K562 (cell line): ENCODE results near the genes AWAT2 and DLG3.

GRCh38 chrX:67563444-67564052, 19.7 kb downstream of the AR start:
- RAMPAGE, long total RNA = no peak
- RRBS = no CpG with 5 or more reads among the region's 5 CpGs
PRO-cap:
- standard = no peak
- CoPRO, capped RNA only, 2 experiments = no peak in any of the 2 experiments
- CoPRO, capped and uncapped RNA, 2 experiments = no peak in any of the 2 experiments
- CoPRO, uncapped RNA only, 2 experiments = no peak in any of the 2 experiments
CAGE:
- cytosol, long polyA plus RNA = no peak
- long polyA plus RNA = no peak
- nucleolus, long total RNA = no peak
- nucleus, long polyA plus RNA = no peak

- RAMPAGE, long total RNA = no peak
- RRBS = no CpG with 5 or more reads among the region's 4 CpGs
PRO-cap:
- standard = no peak
- CoPRO, capped RNA only, 2 experiments = no peak in any of the 2 experiments
- CoPRO, capped and uncapped RNA, 2 experiments = no peak in any of the 2 experiments
- CoPRO, uncapped RNA only, 2 experiments = no peak in any of the 2 experiments
CAGE:
- cytosol, long polyA plus RNA = no peak
- long polyA plus RNA = no peak
- nucleolus, long total RNA = no peak
- nucleus, long polyA plus RNA = no peak
These were observed 236.9 kb downstream of the AR start for GRCh38 chrX:67780558-67781364.

- RAMPAGE, long total RNA = no peak
- RRBS = no CpG with 5 or more reads among the region's 4 CpGs
PRO-cap:
- standard = no peak
- CoPRO, capped RNA only, 2 experiments = no peak in any of the 2 experiments
- CoPRO, capped and uncapped RNA, 2 experiments = no peak in any of the 2 experiments
- CoPRO, uncapped RNA only, 2 experiments = no peak in any of the 2 experiments
CAGE:
- cytosol, long polyA plus RNA = no peak
- long polyA plus RNA = no peak
- nucleolus, long total RNA = no peak
- nucleus, long polyA plus RNA = no peak
These were observed 388.7 kb downstream of the OPHN1 start for GRCh38 chrX:68044363-68045174.

GRCh38 chrX:68432858-68433265, 433 bp downstream of the OPHN1 start:
- RAMPAGE, long total RNA = no peak
- RRBS = no CpG with 5 or more reads among the region's 24 CpGs
PRO-cap:
- standard = no peak
- CoPRO, capped RNA only, 2 experiments = no peak in any of the 2 experiments
- CoPRO, capped and uncapped RNA, 2 experiments = no peak in any of the 2 experiments
- CoPRO, uncapped RNA only, 2 experiments = no peak in any of the 2 experiments
CAGE:
- cytosol, long polyA plus RNA = no peak
- long polyA plus RNA = no peak
- nucleolus, long total RNA = no peak
- nucleus, long polyA plus RNA = no peak

DNA sequence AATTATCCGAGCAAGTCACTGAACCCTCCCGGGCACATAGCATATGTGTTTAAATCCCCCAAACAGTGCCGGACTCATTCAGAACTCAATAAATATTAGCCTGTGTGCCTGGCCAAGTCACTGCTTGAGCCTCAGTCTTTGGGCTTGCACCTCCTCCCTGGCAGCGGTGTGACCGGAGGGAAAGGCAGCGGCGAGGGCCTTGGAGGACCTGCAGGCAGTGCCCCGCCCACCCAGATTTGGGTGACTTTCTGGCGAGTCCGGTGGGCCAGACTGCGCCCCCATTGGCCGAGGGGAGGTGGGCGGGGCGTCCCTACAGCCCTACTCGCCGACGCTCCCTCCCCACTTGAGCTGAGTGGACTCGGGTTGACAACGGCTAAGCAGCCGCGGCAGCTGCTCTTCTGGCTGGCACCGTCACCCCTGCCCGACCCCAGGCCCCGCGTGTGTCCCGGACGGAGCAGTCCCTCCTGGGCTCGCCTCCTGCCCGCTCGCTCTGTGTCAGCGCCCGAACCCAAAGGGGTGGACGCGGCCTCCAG, 45.9 kb downstream of the STARD8 start:
- RAMPAGE, long total RNA = start-site peak on the plus strand centred at position 373 of the sequence, 47 bp wide, 1,129 and 122 reads in 2 replicates
- RRBS = 12% methylated on average over 5 of the region's 34 CpGs
PRO-cap:
- standard = bidirectional peak, plus-strand start at position 351 of the sequence, minus-strand start at position 174 of the sequence
- CoPRO, capped RNA only, 2 experiments = peak in 2 of 2 experiments; most common plus-strand start position 351 of the sequence (in 2); most common minus-strand start position 174 of the sequence (in 1)
- CoPRO, capped and uncapped RNA, 2 experiments = peak in 2 of 2 experiments; most common plus-strand start position 351 of the sequence (in 2); most common minus-strand start position 80 of the sequence (in 1)
- CoPRO, uncapped RNA only, 2 experiments = peak in 1 of 2 experiments; most common plus-strand start position 342 of the sequence (in 1); most common minus-strand start position 94 of the sequence (in 1)
CAGE:
- cytosol, long polyA plus RNA = no peak
- long polyA plus RNA = start-site peak on the plus strand centred at position 347 of the sequence, 18 bp wide, 75 and 77 reads in 2 replicates
- nucleolus, long total RNA = no peak
- nucleus, long polyA plus RNA = no peak

DNA sequence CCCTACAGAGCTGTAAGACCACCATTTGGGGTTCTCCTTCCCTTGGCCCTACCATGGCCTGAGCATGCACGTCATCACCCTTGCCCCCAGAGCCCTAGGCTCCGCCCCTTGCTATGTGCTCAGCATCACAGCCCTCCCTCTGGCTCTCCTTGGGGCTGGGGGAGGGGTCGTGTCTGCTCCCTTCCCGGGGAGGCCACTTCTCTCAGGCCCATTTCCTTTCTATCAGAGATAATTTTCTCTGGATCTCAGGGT, 55.8 kb downstream of the STARD8 start:
- RAMPAGE, long total RNA = no peak
- RRBS = no CpG with 5 or more reads among the region's 4 CpGs
PRO-cap:
- standard = no peak
- CoPRO, capped RNA only, 2 experiments = no peak in any of the 2 experiments
- CoPRO, capped and uncapped RNA, 2 experiments = no peak in any of the 2 experiments
- CoPRO, uncapped RNA only, 2 experiments = no peak in any of the 2 experiments
CAGE:
- cytosol, long polyA plus RNA = no peak
- long polyA plus RNA = no peak
- nucleolus, long total RNA = no peak
- nucleus, long polyA plus RNA = no peak

GRCh38 chrX:68827861-68828273, 954 bp upstream of the EFNB1 start:
- RAMPAGE, long total RNA = no peak
- RRBS = no CpG with 5 or more reads among the region's 22 CpGs
PRO-cap:
- standard = no peak
- CoPRO, capped RNA only, 2 experiments = no peak in any of the 2 experiments
- CoPRO, capped and uncapped RNA, 2 experiments = no peak in any of the 2 experiments
- CoPRO, uncapped RNA only, 2 experiments = no peak in any of the 2 experiments
CAGE:
- cytosol, long polyA plus RNA = no peak
- long polyA plus RNA = no peak
- nucleolus, long total RNA = no peak
- nucleus, long polyA plus RNA = no peak

DNA sequence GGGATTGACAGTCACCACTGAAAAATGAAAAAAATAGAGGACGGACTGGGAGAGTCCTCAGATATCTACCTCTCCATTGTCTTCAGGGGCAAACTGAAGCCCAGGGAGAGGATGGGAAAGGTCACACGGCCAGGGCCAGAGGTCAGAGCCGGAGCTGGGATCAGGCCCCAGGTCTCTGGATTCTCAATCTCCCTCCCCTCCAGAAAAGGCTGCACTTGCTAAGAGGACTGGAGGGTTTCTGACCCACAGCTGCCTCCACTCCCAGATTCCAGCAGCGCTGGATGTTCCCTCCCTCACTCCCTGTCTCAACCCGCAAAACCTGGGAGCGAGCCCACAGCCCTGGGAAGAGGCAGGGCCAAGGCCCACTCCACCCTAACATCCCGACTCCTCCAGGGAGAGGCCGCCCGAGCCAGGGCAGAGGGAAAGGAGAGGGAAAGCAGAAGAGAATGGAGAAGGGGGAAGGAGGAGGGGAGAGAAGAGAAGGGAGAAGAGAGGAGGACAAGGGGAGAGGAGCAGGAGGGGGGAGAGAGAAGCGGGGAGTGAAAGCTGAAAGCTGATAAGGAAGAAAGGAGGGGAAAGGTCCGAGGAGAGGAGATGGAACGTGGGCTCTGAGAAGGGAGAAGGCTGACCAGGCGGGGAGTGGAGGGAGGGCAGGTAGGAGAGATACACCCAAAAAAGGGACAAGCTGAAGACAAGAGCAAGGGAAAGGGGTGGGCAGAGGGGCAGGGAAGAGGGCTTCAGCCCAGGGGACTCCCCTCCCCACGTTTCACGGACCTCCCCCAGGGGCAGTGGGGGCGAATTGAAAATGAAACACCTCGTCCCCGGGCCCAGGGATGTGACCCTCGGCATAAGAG, 120.1 kb upstream of the PJA1 start:
- RAMPAGE, long total RNA = no peak
- RRBS = no CpG with 5 or more reads among the region's 19 CpGs
PRO-cap:
- standard = no peak
- CoPRO, capped RNA only, 2 experiments = no peak in any of the 2 experiments
- CoPRO, capped and uncapped RNA, 2 experiments = no peak in any of the 2 experiments
- CoPRO, uncapped RNA only, 2 experiments = no peak in any of the 2 experiments
CAGE:
- cytosol, long polyA plus RNA = no peak
- long polyA plus RNA = no peak
- nucleolus, long total RNA = no peak
- nucleus, long polyA plus RNA = no peak

- RAMPAGE, long total RNA = no peak
- RRBS = no CpG with 5 or more reads among the region's 7 CpGs
PRO-cap:
- standard = no peak
- CoPRO, capped RNA only, 2 experiments = no peak in any of the 2 experiments
- CoPRO, capped and uncapped RNA, 2 experiments = no peak in any of the 2 experiments
- CoPRO, uncapped RNA only, 2 experiments = no peak in any of the 2 experiments
CAGE:
- cytosol, long polyA plus RNA = no peak
- long polyA plus RNA = no peak
- nucleolus, long total RNA = no peak
- nucleus, long polyA plus RNA = no peak
These were observed 144.1 kb upstream of the PJA1 start for GRCh38 chrX:69309114-69309909.

DNA sequence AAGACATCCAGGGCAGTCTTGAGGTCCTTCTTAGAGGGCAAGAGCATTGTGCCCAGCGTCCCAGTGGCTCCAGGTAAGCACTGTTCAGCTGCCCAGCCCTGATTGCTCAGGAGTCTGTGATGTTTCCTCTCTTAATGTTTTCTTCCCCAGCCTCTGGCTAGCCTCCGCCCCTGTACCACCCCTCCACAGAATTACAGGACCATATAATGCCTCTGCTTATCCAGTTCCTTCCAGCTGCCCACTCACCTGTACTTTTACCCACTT, at the start of gene AWAT2:
AWAT2 (minus strand) TSS at position 53 of the 264 bp plus-strand sequence.
- RAMPAGE, long total RNA = no peak
- RRBS = no CpG with 5 or more reads among the region's 2 CpGs
PRO-cap:
- standard = no peak
- CoPRO, capped RNA only, 2 experiments = no peak in any of the 2 experiments
- CoPRO, capped and uncapped RNA, 2 experiments = no peak in any of the 2 experiments
- CoPRO, uncapped RNA only, 2 experiments = no peak in any of the 2 experiments
CAGE:
- cytosol, long polyA plus RNA = no peak
- long polyA plus RNA = no peak
- nucleolus, long total RNA = no peak
- nucleus, long polyA plus RNA = no peak

- RAMPAGE, long total RNA = no peak
- RRBS = 17% methylated on average over 4 of the region's 34 CpGs
PRO-cap:
- standard = no peak
- CoPRO, capped RNA only, 2 experiments = no peak in any of the 2 experiments
- CoPRO, capped and uncapped RNA, 2 experiments = no peak in any of the 2 experiments
- CoPRO, uncapped RNA only, 2 experiments = no peak in any of the 2 experiments
CAGE:
- cytosol, long polyA plus RNA = no peak
- long polyA plus RNA = no peak
- nucleolus, long total RNA = no peak
- nucleus, long polyA plus RNA = no peak
These were observed at the start of gene DLG3 for GRCh38 chrX:70444632-70445105. Gene DLG3, plus strand, starts transcription at chrX:70444835.

DNA sequence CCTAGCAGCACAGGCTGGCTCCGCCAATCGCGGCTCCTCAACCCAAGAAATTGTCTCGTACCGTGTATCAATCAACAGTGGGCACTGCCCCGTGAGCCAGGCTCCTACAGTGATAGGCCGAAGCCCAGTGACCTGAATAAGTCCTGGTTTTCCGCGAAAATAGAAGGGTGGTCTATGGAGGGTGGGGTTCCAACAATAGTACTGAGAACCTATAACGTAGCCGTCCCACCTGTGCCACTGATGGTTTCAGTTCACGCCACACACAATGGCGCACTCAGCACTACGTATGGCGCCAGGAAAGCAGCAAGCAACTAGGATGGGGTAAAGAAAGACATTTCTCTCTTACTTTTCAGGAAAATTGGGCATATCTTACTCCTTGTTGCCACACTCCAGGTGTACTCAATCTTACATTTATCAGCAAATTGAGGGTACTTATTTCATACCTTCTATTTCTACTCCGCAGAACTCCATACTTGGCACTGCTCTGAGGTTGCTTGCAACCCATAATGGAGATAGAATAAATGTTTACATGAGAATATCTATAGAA, 541 bp upstream of the SNX12 start:
- RAMPAGE, long total RNA = no peak
- RRBS = no CpG with 5 or more reads among the region's 16 CpGs
PRO-cap:
- standard = bidirectional peak, plus-strand start at position 74 of the sequence, minus-strand start outside the sequence; unidirectional peak, plus-strand start at position 273 of the sequence
- CoPRO, capped RNA only, 2 experiments = peak in 2 of 2 experiments; most common plus-strand start position 74 of the sequence (in 2)
- CoPRO, capped and uncapped RNA, 2 experiments = peak in 2 of 2 experiments; most common plus-strand start position 74 of the sequence (in 1)
- CoPRO, uncapped RNA only, 2 experiments = peak in 1 of 2 experiments; most common plus-strand start position 99 of the sequence (in 1)
CAGE:
- cytosol, long polyA plus RNA = no peak
- long polyA plus RNA = no peak
- nucleolus, long total RNA = no peak
- nucleus, long polyA plus RNA = no peak

DNA sequence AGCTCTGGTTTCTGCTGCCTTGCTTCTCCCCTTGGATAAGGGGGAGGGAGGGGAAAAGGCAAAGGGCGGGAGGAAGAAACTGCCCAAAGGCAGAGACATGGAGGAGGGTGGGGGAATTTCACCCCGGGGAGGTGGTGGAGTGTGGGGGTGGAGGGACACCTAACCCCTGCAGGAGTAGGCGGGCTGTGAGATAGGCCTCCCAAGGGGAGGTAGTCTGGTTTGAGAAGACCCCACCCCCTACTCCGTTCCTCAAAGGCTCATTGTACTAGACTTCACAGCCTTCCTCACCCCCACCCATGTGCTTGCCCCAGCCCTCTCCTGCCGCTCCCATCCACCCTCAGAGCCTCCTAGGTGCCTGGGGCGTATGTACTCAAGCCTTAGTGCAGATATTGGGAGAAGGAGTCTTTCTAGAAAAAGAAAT, 3.0 kb downstream of the CXorf65 start:
- RAMPAGE, long total RNA = no peak
- RRBS = no CpG with 5 or more reads among the region's 6 CpGs
PRO-cap:
- standard = bidirectional peak, plus-strand start at position 340 of the sequence, minus-strand start at position 37 of the sequence
- CoPRO, capped RNA only, 2 experiments = peak in 2 of 2 experiments; most common plus-strand start position 340 of the sequence (in 2); most common minus-strand start position 91 of the sequence (in 1)
- CoPRO, capped and uncapped RNA, 2 experiments = peak in 1 of 2 experiments; most common plus-strand start position 340 of the sequence (in 1); most common minus-strand start position 122 of the sequence (in 1)
- CoPRO, uncapped RNA only, 2 experiments = peak in 1 of 2 experiments; most common plus-strand start position 334 of the sequence (in 1); most common minus-strand start position 47 of the sequence (in 1)
CAGE:
- cytosol, long polyA plus RNA = no peak
- long polyA plus RNA = no peak
- nucleolus, long total RNA = no peak
- nucleus, long polyA plus RNA = no peak

DNA sequence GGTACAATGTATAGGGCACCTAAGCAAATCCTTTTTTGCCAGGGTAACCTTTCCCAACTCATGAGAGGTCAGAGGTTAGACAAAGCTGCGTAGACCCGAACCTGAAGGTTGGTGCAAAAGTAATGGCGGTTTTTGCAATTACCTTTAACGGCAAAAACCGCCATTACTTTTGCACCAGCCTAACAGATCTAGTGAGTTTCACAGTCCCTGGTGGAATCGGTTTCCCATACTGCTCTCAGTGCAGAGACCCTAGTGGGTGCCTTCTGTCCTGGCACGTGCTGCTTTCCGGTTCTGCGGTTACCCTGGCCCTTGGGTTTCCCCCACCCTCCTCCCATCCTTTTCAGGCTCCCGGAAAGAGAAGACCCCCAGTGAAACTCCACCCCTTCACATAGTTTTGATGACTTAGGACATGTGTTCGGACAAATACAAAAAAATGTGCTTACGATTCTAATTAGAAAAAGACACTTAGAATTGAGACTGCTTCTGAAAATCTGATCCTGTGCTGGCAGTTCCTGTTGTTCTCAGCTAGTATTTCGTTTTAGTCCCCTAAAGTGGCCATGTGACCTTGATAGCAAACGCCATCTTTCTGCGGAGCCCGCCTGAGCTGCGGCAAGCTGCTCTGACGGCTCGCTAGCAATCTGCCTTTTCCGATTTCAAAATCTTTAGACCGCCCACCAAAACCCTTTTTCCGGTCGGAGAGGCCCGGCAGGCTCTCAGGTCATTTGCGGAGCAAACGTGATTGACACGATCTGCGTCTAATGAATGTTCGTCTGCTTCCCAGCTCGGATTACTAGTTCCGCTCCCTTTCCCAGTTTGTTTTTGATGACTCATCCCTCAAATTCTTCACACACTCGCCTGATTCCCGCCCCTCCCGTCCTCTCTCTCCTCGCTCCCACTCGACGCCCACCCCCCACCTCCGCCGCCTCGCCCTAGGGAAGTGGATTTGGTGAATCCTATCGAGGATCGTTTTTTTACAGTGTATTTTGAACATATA, 37.1 kb downstream of the NLGN3 start:
- RAMPAGE, long total RNA = no peak
- RRBS = 31% methylated on average over 3 of the region's 42 CpGs
PRO-cap:
- standard = bidirectional peak, plus-strand start at position 846 of the sequence, minus-strand start at position 640 of the sequence
- CoPRO, capped RNA only, 2 experiments = peak in 2 of 2 experiments; most common plus-strand start position 846 of the sequence (in 2); most common minus-strand start position 640 of the sequence (in 2)
- CoPRO, capped and uncapped RNA, 2 experiments = peak in 2 of 2 experiments; most common plus-strand start position 822 of the sequence (in 1); most common minus-strand start position 640 of the sequence (in 2)
- CoPRO, uncapped RNA only, 2 experiments = peak in 2 of 2 experiments; most common plus-strand start position 854 of the sequence (in 1); most common minus-strand start position 640 of the sequence (in 2)
CAGE:
- cytosol, long polyA plus RNA = no peak
- long polyA plus RNA = no peak
- nucleolus, long total RNA = no peak
- nucleus, long polyA plus RNA = no peak

DNA sequence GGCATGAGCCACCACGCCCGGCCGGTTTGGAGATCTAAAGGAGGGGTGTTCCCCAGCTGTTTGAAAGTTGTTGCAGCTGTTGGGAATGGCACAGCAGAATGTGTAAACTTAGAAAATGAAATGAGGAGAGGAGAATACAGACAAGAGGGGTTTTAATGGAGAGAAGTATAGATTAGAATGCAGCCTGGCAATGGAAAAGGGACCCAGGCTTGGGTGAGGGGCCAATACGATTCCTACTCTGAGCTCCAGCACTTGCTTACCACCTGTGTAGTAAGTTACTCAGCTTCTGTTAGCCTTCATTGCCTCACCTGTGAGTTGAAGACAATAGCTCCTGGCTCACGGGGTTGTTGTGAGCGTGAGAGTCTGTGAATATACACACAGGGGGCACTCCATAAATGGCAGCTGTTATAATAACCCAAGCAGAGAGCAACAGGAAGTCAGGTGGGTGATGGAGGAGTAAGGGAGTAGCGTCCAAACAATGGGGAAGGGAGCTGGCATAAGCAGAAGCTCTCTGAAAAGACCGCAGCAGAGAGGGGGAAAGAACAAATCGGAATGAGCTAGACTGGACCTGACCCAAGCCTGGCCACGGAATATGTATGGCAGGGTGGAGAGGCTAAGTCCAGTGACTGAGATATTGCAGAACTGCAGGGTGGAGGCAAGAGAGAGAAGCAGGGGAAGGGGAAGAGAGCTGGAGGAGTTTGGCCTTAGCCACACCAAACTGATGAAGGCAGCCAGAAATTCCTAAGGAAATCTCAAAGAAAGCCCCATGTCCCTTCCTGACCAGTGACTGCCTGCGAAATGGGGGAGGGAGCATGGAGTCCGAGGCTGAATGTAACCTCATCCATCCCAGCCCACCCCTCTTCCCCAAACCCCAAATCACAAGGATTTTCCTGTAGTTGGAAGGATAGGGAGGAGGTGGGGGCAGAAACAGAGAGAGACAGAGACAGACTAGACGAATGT, 6.6 kb upstream of the GJB1 start:
- RAMPAGE, long total RNA = no peak
- RRBS = no CpG with 5 or more reads among the region's 13 CpGs
PRO-cap:
- standard = no peak
- CoPRO, capped RNA only, 2 experiments = no peak in any of the 2 experiments
- CoPRO, capped and uncapped RNA, 2 experiments = no peak in any of the 2 experiments
- CoPRO, uncapped RNA only, 2 experiments = no peak in any of the 2 experiments
CAGE:
- cytosol, long polyA plus RNA = no peak
- long polyA plus RNA = no peak
- nucleolus, long total RNA = no peak
- nucleus, long polyA plus RNA = no peak

DNA sequence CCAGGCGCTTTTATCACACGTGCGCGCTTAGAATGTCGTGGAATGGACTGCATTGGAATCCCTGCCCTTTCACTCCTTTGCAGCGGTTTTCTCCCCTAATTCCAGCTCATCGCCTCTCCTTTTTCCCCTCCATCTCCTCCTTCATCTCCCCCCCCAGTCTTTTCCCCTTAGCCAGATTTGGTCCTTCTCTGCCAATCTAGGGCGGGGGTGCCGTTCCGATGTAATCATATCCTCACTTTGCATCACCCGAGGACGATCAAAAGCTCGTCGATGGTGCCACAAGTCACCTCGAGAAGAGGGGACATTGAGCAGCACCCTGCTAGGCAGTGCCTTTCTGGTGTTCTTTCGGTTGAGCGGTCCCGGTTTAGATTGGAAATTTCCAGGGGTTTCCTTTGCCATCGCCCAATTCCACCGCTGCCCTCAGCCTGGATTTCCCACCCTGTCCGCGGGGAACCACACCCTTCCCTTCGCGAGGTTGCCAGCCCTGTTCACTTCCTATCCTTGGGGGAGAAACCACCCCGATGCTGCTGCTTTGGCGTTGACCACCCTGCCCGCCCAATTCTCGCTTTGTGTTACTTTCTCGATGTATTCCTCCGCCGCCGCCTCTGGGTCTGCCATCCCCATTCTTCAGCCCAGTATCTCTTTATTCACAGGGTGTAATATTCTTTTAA, 836 bp downstream of the OGT start:
- RAMPAGE, long total RNA = no peak
- RRBS = no CpG with 5 or more reads among the region's 32 CpGs
PRO-cap:
- standard = bidirectional peak, plus-strand start at position 586 of the sequence, minus-strand start at position 523 of the sequence
- CoPRO, capped RNA only, 2 experiments = no peak in any of the 2 experiments
- CoPRO, capped and uncapped RNA, 2 experiments = no peak in any of the 2 experiments
- CoPRO, uncapped RNA only, 2 experiments = no peak in any of the 2 experiments
CAGE:
- cytosol, long polyA plus RNA = no peak
- long polyA plus RNA = no peak
- nucleolus, long total RNA = no peak
- nucleus, long polyA plus RNA = no peak

DNA sequence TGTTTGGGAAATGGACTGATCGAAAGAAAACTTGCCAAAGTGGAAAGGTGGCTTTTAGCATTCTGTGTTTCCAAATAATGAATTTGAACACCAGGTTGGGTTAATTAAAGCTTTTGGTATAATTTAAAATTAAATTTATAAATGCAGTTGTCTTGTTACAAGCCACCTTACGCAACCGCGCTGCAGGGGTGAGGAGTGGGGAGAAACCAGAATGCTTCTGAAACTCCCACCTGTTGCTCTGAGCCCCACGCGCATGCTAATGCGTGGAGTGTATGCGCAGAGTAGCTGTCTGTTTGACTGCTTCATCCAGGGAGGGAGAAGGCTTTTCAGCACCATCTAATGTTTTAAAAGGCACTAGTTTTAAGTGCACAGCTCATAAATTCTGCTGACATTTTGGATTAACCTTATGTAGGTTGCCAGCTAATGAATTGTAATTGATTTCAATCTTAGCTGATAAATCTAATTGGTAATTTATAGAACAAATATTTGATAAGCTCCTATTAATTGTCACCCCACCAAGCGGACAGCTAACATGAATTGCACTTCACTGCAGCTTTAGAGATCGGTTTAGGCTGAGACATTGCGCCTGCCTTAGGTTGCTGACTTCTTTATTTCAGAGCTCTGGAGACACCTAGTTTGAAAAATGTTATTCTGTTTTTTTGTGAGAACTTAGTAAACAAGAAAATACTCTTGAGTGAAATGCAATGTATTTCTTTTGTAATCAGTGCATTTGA, 12.6 kb downstream of the OGT start:
- RAMPAGE, long total RNA = no peak
- RRBS = no CpG with 5 or more reads among the region's 11 CpGs
PRO-cap:
- standard = no peak
- CoPRO, capped RNA only, 2 experiments = no peak in any of the 2 experiments
- CoPRO, capped and uncapped RNA, 2 experiments = no peak in any of the 2 experiments
- CoPRO, uncapped RNA only, 2 experiments = no peak in any of the 2 experiments
CAGE:
- cytosol, long polyA plus RNA = no peak
- long polyA plus RNA = no peak
- nucleolus, long total RNA = no peak
- nucleus, long polyA plus RNA = no peak

DNA sequence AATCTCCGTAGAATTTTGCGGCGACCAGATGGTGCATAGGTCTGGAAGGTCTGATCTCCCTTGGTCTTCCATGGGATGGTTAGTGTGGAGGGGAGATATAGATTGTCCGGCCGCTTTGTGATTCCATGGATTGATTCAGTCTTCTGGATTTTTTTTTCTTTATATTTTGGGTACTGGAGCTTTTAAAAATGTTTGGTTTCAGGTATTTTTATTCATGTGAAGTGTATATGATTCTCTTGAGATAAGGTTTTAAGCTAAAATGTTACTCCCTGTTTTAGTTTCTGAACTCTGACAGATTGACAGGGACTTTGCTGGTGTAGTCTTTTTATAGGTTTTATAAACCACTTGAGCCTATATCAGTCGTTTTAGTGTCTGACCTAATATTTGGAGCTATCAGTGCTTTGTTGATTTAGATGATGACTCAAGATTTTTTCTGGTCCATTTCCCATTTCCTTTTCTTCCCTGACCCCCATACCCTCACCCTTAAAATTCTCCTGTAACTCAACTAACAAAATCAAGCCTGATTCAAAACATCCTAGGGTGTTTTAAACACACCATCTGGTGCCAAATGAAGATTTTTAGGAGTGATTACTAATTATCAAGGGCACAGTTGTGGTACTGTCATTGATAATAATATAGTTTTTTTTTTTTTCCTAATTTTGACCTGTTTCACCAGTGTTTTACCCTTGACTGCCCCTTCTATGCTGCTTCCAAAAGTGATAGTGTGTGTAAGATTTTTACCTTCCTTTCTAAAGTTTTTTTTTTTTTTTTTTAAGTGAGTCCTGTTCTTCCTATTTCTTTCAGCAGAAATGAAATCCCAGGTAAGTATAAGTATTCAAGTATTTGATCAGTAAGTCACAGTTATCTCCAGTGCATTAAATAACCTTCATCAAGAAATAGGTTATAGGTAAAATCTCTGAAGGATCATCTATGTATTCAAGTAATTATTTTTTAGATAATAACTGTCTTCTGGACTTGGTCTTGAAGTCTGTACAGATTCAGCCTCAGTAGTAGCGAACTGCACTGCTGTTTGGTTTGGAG, 3.9 kb upstream of the GCNA start:
- RAMPAGE, long total RNA = no peak
- RRBS = no CpG with 5 or more reads among the region's 7 CpGs
PRO-cap:
- standard = no peak
- CoPRO, capped RNA only, 2 experiments = no peak in any of the 2 experiments
- CoPRO, capped and uncapped RNA, 2 experiments = peak in 2 of 2 experiments; most common plus-strand start position 838 of the sequence (in 1); most common minus-strand start position 835 of the sequence (in 2)
- CoPRO, uncapped RNA only, 2 experiments = peak in 1 of 2 experiments; most common plus-strand start position 162 of the sequence (in 1)
CAGE:
- cytosol, long polyA plus RNA = no peak
- long polyA plus RNA = start-site peak on the plus strand centred at position 395 of the sequence, 702 bp wide, 366 and 79 reads in 2 replicates
- nucleolus, long total RNA = no peak
- nucleus, long polyA plus RNA = no peak